BE2C (cell line): ENCODE data around the gene ATF3.

GRCh38 chr1:210385183-210385780 lies 56.6 kb downstream of the HHAT start:
- RRBS: no CpG with 5 or more reads among the region's 2 CpGs

DNA sequence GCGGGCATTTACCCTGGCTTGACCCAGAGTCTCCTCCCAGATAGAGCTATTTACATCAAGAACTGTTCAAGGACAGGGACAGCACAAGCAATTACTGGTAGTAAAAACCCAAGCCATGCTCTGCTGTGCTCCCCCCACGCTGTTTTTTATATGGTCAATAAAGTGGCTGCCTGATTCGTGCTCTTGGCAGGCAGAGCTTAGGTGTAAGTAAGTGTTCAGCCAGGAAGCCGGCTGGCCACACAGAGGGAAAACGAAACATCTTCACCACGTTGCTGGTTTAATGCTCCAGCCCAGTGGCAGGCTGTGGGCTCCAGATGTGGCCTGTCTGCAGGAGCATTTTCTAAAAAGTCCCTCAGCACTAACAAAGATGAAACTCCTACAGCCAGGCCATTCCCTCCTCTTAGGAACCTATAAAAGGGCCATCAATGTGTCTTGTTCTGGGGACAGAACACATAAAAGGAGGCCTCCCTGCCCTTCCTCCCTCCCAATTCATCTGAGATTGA lies 378.7 kb downstream of the HHAT start:
- RRBS: no CpG with 5 or more reads among the region's 6 CpGs

DNA sequence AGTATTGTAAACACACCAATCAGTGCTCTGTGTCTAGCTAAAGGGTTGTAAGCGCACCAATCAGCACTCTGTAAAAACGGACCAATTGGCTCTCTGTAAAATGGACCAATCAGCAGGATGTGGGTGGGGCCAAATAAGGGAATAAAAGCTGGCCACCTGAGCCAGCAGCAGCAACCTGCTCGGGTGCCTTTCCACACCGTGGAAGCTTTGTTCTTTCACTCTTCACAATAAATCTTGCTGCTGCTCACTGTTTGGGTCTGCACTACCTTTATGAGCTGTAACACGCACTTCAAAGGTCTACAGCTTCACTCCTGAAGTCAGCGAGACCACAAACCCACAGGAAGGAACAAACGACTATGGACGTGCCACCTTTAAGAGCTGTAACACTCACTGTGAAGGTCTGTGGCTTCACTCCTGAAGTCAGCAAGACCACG lies 30.2 kb upstream of the RCOR3 start:
- RRBS: no CpG with 5 or more reads among the region's 9 CpGs

- RRBS: no CpG with 5 or more reads among the region's 7 CpGs
Measured at GRCh38 chr1:211327632-211327947, 957 bp downstream of the TRAF5 start.

DNA sequence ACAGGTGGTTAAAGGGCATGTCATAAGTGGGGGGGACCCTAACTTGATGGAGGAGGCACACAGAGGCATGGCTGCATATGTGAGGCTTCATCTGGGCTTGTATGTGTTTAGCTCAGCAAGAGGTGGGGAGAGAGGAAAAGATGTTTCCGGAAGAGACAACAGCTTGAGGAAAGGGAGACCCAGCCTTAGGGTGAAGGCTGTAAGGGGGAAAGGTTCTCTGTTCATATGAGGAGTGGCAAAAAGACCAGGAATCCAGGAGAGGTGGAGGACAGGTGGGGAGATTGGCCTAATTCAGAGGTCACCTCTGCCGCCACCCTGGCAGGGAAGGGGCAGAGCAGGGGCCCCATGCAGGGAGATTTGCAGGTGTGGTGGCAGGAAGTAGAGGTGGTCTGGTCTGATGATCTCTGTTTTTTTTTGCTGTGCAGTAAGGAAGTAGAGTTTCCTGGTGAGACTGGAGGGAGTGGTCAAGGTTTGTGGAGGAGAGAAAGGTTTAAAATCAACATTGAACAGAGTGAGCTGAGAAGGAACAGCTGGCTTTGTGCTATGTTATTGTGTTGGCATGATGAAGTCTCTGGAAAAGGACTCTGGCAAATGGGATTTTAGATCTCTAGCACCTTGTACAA lies 9.1 kb downstream of the TRAF5 start:
- RRBS: no CpG with 5 or more reads among the region's 2 CpGs

DNA sequence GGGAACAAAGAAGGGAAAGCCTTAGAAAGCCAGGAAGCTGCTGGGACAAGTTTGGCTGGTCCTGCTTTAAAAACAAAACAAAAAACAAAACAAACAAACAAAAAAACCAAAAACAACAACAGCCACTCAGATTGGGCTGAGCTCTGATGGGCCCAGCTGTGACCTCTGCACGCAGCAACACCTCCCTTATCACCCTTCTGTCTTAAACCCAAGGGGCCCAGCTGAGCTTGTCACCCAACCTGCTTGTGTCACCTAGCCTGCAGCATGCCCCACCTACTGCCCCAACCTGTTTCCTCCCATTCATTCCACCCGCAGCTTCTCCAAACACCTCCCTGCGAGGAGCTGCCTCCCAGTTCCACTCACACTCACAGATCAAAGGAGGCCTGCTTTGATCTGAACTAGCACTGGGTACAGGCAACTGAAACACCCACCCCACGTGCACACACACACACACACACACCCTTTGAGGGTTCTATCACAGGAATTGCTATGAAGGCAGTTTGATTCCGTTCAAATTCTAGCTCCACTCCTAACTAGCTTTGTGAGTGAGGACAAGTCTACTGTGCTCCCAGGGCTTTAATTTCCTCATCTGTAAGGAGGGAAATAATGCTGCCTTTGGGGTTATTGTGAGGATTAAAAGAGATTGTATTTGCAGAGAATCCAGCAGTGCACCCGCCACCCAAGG lies 36.9 kb downstream of the SLC30A1 start:
- RRBS: no CpG with 5 or more reads among the region's 6 CpGs

DNA sequence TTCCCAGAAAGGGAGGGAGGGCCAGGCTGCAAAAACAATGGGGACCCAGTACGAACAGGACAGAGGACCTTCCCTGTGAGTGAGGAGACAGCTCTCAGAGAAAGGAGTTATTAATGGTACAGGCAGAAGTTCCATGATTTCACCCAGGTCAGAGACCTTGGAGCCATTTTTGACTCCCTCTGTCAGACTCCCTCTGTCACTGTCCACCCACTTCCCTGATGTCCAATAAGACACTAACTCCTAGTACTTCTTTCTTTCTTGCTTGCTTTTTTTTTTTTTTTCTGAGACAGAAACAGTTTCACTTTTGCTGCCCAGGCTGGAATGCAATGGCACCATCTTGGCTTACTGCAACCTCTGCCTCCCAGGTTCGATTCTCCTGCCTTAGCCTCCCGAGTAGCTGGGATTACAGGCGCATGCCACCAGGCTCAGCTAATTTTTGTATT lies 28.5 kb upstream of the SLC30A1 start:
- RRBS: no CpG with 5 or more reads among the region's 4 CpGs

GRCh38 chr1:211723294-211723700 lies 47.9 kb upstream of the NEK2 start:
- RRBS: no CpG with 5 or more reads among the region's 5 CpGs

GRCh38 chr1:211749086-211749624 lies 73.7 kb upstream of the NEK2 start:
- RRBS: no CpG with 5 or more reads among the region's 5 CpGs

- RRBS: no CpG with 5 or more reads among the region's 5 CpGs
Measured at GRCh38 chr1:211909973-211910482, 79.5 kb upstream of the LPGAT1 start.

- RRBS: no CpG with 5 or more reads among the region's 5 CpGs
Measured at GRCh38 chr1:212119279-212119923, 83.9 kb downstream of the DTL start.

DNA sequence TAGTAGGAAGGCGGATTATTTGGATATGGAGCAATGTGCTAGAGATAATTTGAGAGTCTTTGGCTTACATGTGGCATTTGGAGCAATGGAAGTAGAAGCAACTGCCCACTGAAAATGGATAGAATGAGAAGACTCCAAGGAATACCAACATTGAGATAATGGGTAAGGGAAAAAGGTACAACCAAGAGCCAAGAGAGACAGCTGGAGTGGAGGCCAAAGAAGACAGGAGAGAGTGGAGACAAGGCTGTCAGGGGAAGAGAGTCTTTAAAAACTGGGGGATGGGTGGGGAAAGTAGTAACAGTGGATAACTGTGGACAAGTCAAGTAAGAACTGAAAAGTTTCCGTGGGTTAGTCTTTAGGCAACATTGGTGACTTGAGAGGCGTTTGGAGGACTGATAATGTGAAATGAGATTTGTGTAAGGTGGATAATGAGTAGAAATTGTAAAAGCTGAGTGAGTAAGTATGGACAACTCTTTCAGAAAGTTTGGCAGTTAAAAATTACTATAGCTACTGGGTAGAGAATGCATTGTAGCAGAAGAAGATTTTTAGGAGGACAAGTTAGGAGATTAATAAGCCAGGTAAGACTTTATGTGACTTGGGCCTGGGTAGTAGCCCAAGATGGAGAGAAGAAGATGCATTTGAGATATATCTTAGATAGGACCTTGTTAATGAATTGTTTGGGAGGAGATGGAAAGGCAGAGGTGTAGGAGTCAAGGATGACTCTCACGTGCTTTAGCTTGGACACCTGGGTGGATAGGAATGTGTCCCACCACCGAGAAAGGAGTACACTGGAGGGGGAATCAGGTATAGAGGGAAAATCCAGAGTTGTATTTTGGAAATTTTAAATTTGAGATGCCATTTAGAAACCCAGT lies 10.5 kb downstream of the PPP2R5A start:
- RRBS: no CpG with 5 or more reads among the region's 5 CpGs

DNA sequence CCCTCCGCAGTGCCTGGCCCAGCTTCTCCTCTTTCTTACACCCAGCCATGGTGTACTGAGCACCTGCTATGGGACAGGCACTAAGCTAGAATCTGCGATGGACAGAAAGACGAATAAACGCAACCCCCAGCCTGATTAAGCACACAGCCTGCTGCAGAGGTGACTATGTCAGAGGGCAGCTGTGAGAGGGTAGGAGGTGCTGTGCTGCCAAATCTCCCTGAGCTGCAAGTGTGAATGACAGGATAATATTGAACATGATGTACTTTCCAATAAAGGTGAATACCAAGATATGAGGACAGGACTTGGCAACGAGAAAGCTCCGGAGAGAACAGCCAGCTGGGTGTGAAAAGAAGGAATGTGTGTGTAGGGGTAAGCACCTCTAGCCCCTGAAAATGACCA lies 83.1 kb upstream of the ATF3 start:
- RRBS: no CpG with 5 or more reads among the region's 6 CpGs

DNA sequence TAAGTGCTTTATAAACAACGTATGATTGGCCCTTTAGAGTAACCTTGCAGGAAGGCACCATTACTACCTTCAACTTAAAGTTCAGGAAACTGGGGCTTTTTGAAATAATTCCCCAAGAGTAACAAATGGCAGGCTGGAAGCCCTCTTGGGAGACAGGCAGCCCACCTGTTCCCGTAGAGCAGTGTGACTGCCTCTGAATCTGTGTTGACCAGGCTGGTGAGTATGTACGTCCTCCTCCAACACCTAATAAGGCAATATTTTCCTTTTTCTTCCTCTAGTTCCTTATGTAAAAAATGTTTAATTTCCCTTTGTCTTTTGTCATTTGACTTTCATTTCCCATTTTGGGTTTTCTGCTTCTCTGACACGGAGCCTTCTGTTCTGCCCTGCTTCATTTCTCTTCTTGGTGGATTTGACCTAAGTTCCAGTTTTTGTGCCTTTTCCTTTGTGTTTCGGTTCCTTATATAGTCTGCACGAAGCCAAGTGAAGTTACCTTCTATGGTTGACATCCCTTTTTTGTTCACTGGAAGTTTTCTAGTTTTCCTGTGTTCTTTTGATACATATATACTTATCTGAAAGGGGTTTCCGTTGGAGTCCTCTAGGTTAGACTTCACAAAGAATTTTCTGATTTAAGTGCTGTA lies 65.8 kb upstream of the ATF3 start:
- RRBS: no CpG with 5 or more reads among the region's 7 CpGs

DNA sequence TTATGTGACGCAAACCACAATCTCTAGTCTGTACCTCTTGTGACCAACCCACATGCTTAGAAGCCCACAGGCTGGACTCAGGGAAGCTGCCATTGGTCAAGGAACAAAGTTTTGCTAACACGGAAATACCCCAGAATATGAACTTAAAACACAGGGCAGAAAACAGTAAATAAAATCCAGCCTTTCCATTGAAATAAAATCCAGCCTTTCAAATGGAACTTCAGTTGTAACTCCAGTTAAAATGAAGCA lies 21.2 kb upstream of the ATF3 start:
- RRBS: no CpG with 5 or more reads among the region's 2 CpGs

GRCh38 chr1:212597396-212597902 lies 11.1 kb upstream of the ATF3 start:
- RRBS: no CpG with 5 or more reads among the region's 4 CpGs

DNA sequence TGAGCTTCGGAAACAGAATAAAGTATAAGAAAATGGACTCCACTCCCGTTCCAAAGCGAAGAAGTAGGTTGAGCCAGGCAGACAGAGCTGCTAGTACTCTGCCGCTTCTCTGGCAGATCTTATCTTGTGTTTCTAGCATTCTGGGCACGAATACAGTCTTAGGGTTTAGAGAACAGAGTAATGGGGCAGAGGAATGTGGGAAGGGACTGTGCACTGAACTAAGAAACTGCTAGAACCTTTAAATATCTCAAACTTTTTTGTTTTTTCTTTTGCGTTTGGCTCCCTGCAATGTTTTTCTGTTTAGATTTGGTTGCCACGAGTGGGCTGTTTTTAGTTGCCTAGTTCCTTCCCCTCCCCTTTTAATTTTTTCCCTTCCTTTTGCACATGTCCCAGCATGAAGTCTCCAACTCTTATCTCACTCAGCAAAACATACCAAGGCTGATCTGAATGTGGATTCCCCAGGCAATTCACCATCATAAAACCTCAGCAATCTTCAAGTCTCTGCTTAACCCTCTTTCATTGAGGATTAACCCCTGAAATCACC lies 3.1 kb upstream of the ATF3 start:
- RRBS: no CpG with 5 or more reads among the region's 7 CpGs

DNA sequence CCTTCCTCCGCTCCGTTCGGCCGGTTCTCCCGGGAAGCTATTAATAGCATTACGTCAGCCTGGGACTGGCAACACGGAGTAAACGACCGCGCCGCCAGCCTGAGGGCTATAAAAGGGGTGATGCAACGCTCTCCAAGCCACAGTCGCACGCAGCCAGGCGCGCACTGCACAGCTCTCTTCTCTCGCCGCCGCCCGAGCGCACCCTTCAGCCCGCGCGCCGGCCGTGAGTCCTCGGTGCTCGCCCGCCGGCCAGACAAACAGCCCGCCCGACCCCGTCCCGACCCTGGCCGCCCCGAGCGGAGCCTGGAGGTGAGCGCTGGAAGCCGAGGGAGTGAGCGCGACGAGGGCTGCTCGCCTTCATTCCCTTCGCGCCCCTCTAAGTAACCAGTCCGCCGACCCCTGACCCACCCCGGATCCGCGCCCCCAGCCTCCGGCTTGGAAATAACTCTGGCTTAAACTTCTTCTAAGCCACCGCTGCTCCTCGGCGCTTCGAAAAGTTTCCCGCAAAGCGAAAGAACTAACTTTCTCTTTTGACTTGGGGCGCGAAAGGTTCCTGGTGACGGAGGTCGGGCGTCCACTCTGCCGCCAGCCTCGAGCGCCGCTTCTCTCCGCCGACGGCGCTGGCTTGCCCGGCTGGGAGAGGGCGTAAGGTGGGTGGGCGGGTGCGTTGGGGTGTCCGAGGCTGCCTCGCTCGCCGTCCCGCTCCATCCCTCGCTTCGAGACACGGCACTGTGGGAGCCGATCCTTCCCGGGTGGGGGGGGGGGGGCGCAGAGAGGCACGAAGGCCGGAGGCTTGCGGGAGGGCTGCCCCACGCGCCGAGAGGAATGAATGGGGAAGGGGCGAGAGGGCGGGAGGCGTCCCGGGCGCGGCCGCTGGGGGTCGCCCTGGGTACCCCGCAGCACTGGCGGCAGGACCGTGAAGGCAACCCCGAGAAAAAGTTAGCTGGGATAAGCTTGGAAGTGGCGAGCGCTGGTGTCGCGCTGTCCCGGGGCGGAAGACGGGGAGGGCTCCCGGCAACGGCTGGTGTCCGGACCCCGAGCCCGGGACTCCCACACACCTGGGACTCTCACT lies at the start of gene ATF3:
TSS of gene ATF3 (plus strand) at position 140 of the 1,072 bp plus-strand sequence.
- RRBS: under 1% methylated on average over 9 of the region's 115 CpGs

GRCh38 chr1:212665112-212665834 lies 34.4 kb downstream of the BATF3 start:
- RRBS: 9% methylated on average over 8 of the region's 28 CpGs

DNA sequence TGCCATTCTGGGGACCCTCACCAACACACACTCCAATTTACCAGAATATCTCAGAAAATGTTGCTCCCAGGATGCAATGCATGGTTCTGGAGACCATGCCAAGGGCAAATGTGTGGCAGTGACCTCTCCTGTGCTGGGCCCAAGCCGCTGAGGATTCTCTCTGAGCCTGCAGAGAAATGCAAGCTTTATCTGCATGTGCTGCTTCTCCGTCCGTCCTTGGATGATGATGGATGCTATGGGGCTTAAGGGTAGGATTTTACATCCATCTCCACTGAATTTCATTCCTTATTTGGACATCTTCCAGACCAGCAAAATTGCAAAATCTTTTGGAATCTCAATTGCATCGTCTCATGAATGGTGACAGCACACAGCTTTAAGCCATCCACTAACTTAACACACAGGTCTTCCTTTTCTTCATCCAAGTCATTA lies 11.4 kb downstream of the BATF3 start:
- RRBS: no CpG with 5 or more reads among the region's 4 CpGs